Umbilical cord (tissue), 2 donors: ENCODE results near the genes H2AC1 and H2BC10.

- RAMPAGE, long total RNA, result no peak
Observed at GRCh38 chr6:25178341-25178944, 100.7 kb upstream of the CARMIL1 start.

DNA sequence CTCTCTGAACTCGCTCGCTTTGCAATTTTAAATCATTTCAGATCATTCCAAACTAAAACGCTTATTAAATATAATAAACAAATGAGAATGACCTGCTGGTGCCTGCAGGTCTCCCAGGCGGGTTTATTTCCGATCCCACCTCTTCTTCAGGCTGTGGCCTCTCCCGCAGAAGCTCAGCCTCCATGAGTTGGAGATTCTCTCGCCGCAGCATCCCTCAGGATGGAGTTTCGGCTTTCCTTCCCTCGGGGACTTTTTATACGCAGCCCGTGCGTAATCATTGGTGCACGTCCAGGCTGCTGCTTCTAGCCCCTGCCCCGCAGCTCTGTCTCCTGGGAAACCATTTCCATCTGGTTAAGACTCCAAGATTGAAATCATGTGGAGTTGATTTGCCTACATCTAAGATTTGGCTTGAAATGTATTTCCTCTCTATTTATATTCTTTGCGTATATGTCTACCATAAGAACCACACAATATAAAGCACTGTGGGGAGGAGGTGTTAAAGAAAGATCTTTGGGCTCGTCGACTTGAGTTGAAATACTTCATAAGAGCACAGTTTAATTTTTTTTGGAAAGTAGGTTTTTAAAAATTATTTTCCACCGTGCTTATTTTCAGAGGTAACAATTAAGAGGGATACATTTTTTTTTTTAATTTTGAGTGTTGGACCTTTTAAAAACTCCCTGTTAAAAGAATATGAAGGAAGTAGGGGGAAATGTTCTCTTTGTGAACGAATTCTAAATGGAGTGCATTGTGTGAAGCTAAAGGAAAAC lies 46.6 kb upstream of the CARMIL1 start:
- RAMPAGE, long total RNA, result no peak

DNA sequence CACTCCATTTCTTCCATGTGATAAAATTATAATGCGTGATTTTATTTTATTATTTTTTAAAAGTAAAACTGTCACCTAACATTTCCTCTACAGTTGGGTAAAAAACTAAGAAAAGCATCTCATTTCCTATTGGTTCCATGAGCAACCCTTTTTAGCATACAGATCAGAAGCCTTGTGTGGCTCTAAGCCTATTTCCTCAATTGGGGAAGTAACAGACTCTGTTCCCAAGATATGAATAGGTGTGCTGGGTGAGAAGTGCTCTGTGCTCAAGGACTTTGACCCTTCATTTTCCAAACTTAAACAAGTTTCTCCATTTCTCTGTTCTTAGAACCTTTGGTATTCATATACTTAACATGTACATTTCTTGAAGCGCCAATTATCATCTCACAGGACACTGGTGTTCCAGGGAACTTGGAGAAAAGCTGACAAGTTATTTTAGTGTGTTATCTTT lies 24.1 kb downstream of the CARMIL1 start:
- RAMPAGE, long total RNA, result no peak

DNA sequence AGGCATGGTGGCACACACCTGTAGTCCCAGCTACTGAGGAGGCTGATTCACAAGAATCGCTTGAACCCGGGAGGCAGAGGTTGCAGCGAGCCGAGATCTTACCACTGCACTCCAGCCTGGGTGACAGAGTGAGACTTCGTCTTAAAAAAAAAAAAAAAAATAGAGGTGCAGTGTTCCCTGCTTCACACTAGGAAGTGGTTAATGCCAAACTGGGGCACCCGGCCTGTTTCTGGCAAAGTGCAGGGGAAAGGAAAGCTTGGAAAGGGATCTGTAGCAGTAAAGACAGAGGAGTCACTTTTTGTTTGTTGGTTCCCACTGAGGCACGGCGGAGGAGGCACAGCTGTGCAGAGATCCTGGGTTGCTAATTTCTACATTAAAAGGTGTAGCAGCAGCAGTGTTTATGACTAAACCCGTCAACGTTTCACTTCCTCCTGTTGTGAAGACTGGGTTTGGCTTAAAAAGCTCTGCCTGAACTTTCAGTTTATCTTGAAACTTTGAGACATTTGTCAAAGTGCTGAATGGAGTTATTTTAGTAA lies 125.5 kb downstream of the CARMIL1 start:
- RAMPAGE, long total RNA, result no peak

- RAMPAGE, long total RNA, result no peak
Observed at GRCh38 chr6:25725855-25726718, at the start of gene H2AC1. Gene H2AC1 (minus strand): TSS chr6:25726562.

DNA sequence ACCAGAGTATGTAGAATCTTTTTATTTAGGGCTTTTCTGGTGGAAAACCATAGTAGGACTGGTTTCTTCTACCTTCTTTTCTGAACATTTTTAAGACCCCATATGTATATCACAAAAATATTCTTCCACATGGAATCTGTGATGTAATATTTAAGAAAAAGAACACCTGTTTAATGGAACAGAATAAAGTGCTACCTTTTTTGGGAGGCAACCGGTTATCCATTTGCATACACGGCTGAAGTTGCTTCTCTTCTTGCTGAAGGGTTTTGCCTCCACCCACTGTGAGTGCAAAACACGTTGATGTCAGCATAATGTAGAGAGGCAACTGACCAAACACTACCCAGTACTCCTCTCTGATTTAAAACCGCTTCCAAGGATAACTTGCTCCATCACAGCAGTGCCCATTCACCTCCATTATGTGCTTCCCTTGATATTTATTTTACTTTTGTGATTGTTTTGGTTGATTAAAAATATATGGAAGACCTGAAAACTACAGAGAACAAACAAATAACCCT lies 1.5 kb downstream of the SLC17A1 start:
- RAMPAGE, long total RNA, result no peak

GRCh38 chr6:25872856-25873393 lies 1.1 kb downstream of the SLC17A3 start:
- RAMPAGE, long total RNA, result no peak

DNA sequence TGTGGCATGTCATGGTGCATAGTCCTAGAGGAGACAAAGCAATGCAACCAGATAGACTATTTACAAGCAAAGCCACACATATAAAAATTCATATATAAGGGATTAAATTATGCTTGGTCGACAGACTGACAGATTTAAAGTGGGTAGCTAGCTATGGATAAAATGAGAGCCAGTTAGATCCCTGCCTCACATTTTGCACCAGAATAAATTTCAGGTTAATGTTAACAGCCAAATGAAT lies 1.1 kb downstream of the H3C2 start:
- RAMPAGE, long total RNA, result no peak

DNA sequence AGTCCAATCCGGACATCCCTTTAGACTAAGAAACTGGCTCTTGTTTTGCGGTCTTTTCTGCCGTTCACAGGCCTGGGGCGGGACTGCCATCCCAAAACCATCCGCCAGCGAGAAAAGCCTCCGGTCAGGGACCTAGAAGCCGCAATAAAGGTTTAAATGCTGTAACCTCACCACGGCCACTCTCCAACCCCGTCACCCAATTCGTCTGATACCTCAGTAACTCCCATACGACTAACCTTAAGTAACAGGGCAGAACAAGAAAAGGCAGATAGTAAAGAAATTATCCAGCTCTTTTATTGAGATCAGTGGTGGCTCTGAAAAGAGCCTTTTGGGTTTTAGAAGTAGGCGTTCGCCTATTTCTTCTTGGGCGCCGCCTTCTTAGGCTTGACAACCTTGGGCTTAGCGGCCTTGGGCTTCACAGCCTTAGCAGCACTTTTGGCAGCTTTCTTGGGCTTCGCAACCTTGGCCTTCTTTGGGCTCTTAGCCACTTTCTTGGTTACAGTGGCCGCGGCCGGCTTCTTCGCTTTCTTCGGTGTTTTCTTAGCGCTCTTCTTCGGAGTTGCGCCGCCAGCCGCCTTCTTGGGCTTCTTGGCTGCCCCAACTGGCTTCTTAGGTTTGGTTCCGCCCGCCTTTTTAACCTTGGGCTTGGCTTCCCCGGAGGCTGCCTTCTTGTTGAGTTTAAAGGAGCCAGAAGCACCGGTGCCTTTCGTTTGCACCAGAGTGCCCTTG lies 672 bp downstream of the H1-2 start:
- RAMPAGE, long total RNA, result no peak

DNA sequence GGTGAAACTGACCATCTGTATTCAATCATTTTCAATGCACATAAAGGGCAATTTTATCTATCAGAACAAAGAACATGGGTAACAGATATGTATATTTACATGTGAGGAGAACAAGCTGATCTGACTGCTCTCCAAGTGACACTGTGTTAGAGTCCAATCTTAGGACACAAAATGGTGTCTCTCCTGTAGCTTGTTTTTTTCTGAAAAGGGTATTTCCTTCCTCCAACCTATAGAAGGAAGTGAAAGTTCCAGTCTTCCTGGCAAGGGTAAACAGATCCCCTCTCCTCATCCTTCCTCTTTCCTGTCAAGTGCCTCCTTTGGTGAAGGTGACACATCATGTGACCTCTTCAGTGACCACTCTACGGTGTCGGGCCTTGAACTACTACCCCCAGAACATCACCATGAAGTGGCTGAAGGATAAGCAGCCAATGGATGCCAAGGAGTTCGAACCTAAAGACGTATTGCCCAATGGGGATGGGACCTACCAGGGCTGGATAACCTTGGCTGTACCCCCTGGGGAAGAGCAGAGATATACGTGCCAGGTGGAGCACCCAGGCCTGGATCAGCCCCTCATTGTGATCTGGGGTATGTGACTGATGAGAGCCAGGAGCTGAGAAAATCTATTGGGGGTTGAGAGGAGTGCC lies 5.3 kb downstream of the HFE start:
- RAMPAGE, long total RNA, result no peak

- RAMPAGE, long total RNA, result no peak
Observed at GRCh38 chr6:26141305-26142138, 14.6 kb upstream of the H1-4 start.

- RAMPAGE, long total RNA, result no peak
Observed at GRCh38 chr6:26197377-26198099, 452 bp upstream of the H3C4 start.

DNA sequence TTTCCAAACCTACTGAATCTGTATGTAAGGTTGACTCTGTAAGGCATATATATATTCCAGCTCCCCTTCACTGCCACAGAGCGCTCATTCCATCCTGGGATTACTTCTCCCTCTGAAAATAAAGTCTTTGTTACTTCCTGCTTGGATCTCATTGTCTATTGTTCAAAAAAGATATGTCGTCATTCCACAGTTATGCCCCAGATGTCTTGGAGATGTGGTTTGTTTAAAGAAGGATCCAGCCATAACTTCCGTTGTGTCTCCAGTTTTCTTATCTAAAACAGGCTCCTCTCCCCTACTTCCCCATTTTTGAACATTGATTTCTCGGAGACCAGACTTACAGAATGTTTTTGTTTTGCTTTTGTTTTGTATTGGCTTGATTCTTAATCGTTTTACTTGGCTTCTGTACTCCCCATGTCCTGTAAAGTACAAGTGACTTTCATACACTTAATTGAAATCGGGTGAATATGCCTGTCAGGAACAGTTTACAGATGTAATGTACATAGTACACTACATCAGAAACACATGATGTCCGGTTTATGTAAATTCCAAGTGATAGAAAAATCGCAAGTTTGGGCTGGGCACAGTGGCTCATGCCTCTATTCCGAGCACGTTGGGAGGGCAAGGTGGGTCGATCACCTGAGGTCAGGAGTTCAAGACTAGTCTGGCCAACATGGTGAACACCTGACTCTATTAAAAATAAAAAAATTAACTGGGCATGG lies 1.6 kb downstream of the H4C5 start:
- RAMPAGE, long total RNA, result no peak

- RAMPAGE, long total RNA, result no peak
Observed at GRCh38 chr6:26206926-26207671, 2.7 kb downstream of the H4C5 start.

- RAMPAGE, long total RNA, result no peak
Observed at GRCh38 chr6:26232969-26233592, 1.7 kb downstream of the H1-3 start.

DNA sequence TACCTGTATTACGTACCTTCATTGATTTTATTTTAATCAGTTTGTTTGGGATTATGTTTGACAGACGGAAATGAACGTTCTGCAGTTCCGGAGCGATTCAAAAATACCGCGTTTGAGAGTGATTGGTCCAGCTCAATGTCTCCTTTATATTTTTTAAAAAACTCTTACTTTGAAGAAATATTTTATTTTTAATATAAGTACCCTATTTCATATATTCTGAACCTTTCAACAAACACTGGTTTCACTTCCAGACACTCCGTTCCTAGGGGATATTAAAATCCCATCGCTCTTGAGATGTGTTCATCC lies 349 bp upstream of the H3C7 start:
- RAMPAGE, long total RNA, result no peak

GRCh38 chr6:26272780-26273469 lies at the start of gene H2BC10:
Gene H2BC10 (plus strand): TSS chr6:26272931.
- RAMPAGE, long total RNA, result no peak

GRCh38 chr6:26304643-26305936 lies 19.8 kb upstream of the H4C8 start:
- RAMPAGE, long total RNA, result no peak

DNA sequence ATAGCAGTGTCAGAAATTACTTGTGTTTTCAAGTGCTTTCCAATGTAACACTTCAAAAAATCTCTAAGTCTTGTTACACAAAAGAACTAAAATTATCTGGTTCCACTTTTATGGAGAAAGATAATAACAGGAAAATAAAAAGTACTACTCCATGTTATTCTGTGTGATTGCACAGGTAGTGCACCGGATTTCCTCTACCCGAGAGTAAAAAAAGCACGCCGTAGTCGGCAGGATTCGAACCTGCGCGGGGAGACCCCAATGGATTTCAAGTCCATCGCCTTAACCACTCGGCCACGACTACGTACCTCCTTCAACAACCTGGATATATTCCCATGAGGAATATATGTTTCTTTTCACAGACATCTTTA lies 27.0 kb upstream of the H4C8 start:
- RAMPAGE, long total RNA, result no peak

DNA sequence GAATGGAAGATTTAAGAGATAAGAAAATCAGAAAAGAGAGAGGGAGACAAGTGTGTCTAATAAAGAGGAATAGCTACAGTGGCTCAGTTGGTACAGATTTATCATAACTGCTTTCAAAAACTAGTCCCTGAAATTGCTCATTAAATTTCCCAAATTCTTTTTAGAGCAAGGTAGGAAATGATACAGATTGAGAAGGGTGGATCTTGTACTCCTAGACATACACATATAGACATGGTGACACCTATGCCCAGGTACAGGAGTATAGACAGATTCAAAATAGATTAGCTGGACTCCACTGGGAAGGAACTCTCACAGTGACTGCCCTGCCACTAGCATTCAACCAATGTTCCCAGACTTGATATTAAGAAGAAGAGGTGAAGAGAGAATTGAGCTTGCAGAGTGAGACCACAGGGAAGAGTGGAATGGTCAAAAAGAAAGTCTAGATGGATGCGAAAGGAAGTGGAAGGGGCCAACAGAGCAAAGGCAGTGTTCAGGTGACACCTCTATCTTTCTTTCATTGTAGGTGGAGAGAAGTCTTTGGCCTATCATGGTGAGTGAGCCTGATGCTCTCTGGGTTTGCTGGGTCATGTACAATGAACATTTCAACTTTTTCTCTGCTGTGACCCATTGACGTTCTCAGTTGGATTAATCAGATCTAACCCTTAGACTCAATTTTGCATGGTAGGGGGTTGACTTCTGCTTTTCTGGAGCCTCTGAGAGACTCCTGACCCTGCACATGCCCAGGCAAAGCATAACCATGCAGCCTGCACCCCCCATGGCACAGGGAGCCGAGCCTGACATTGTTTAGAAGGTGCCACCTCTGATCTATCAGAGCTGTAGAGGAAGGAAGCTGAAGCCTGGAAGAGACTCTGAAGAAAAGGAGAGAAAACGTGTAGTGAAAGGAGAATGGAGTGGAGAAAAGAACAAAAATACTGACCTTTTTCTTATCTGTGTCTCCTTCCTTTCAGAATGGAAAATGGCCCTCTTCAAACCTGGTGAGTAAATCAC lies 8.3 kb upstream of the BTN2A1 start:
- RAMPAGE, long total RNA, result no peak